Foreskin fibroblast (primary cell): Measurements from ENCODE around the gene TULP1.

DNA sequence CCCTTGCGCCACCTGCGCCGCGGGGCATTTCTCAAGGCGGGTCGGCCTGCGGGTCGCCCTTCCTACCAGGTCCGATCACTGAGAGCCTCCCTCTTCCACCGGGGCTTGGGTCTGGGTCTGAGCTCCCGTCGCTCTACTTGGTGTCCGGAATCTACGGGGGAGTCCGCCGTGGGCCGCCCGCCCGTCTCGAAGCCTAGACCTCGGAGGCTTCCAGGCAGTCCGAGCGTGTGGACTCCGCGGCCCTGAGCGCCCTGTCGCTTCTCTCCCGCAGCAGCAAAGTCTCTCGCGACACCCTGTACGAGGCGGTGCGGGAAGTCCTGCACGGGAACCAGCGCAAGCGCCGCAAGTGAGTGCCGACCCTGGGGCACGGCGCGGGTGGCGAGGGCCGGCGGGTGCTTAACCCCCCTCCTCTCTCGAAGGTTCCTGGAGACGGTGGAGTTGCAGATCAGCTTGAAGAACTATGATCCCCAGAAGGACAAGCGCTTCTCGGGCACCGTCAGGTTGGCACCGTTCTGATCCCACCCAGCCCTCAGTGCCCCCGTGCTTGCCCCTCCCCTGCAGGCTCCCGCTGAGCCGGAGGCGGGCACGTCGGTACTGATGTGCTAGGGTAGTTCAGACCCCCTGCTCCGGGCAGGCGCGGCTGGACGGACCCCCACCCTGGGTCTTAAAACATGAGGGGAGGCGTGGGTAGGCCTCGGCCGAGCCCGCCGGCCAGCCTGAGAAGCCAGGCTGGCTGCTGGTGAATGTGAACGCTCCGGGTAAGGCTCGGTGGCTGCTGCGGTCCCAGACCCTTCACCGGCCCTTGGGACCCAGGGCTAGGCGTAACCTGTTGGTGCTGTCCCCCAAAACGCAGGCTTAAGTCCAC lies 559 bp downstream of the RPL10A start:
- RRBS = under 1% methylated on average over 19 of the region's 72 CpGs

DNA sequence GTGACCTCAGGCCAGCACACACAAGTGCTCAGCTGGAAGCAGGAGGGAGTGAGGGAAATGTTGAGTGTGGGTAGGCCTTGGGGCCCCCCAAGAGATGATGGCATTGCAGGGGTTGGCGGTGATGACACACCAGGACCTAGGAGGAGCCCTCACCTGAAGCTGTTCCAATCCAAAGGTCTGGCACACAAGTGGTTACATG lies 5.1 kb downstream of the RPL10A start:
- RRBS = no CpG with 5 or more reads among the region's 1 CpG

- RRBS = 12% methylated on average over 3 of the region's 31 CpGs
Measured at GRCh38 chr6:35489944-35490914, 6.7 kb downstream of the TEAD3 start.

GRCh38 chr6:35491982-35492543 lies 4.8 kb downstream of the TEAD3 start:
- RRBS = no CpG with 5 or more reads among the region's 6 CpGs

- RRBS = 2% methylated on average over 18 of the region's 75 CpGs
Measured at GRCh38 chr6:35497704-35498768, 1.2 kb upstream of the TEAD3 start.

GRCh38 chr6:35512612-35513337 lies at the start of gene TULP1:
TSS of gene TULP1 (minus strand) at chr6:35512896.
- RRBS = no CpG with 5 or more reads among the region's 18 CpGs

GRCh38 chr6:35579777-35580453 lies 67.2 kb upstream of the TULP1 start:
- RRBS = no CpG with 5 or more reads among the region's 5 CpGs

DNA sequence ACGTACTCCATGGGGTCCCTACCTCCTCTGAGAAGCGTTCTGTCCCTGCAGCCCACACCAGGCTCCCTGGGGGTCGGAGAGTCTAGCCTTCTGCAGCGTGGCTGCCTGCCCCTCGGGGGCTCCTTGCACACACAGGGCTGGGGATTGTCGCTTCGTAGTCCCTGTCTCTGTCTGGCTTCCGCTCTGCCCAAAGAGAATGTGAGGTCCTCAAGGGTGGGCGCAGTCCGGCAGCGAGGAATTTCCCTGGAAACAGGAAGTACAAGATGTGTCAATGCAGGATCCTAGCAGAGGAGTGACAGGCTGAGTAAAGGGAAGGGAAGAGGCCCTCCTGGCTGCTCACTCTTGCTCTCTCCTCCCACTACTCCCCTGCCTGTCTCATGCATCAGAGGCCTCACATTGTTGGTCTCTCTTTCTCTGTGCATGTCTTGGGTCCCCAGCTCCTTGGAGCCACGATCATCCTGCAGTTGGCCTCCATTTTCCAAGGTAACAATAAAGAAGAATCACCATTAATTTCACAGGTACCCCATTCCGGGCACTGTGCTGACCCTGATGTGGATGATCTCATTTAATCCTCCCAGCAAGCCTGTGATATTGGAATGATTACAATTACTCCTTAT lies 16.4 kb upstream of the ARMC12 start:
- RRBS = no CpG with 5 or more reads among the region's 13 CpGs

- RRBS = 40% methylated on average over 4 of the region's 23 CpGs
Measured at GRCh38 chr6:35786594-35787127, 5.8 kb downstream of the CLPSL1 start.

DNA sequence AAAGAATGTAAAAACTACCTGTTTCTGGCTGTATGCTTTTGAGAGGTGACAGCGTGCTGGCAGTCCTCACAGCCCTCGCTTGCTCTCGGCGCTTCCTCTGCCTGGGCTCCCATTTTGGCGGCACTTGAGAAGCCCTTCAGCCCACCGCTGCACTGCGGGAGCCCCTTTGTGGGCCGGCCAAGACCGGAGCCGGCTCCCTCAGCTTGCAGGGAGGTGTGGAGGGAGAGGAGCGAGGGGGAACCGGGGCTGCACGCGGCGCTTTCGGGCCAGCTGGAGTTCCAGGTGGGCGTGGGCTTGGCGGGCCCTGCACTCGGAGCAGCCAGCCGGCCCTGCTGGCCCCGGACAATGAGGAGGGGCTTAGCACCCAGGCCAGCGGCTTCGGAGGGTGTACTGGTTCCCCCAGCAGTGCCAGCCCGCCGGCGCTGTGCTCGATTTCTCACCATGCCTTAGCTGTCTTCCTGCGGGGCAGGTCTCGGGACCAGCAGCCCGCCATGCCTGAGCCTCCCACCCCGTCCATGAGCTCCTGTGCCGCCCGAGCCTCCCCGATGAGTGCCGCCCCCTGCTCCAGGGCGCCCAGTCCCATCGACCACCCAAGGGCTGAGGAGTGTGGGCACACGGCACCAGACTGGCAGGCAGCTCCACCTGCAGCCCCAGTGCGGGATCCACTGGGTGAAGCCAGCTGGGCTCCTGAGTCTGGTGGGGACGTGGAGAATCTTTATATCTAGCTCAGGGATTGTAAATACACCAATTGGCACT lies 10.3 kb upstream of the SRPK1 start:
- RRBS = 95% methylated on average over 2 of the region's 40 CpGs

DNA sequence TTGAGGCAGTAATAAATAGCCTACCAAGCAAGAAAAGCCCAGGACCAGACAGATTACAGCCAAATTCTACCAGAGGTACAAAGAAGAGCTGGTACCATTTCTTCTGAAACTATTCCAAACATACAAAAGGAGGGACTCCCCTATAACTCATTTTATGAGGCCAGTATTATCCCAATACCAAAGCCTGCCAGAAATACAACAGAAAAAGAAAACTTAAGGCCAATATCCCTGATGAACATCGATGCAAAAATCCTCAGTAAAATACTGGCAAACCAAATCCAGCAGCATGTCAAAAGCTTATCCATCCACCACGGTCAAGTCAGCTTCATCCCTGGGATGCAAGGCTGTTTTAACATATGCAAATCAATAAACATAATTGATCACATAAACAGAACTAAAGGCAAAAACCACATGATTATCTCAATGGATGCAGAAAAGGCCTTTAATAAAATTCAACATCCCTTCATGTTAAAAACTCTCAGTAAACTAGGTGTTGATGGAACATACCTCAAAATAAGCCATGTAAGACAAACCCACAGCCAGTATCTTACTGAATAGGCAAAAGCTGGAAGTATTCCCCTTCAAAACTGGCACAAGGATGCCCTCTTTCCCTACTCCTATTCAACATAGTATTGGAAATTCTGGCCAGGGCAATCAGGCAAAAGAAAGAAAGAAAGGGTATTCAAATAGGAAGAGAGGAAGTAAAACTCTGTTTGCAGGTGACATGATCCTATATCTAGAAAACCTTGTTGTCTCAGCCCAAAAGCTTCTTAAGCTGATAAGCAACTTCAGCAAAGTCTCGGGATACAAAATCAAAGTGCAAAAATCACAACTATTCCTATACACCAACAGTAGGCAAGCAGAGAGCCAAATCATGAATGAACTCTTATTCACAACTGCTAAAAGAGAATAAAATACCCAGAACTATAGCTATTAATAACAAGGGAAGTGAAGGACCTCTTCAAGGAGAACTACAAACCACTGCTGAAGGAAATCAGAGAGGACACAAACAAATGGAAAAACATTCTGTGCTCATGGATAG lies 43.4 kb upstream of the MAPK13 start:
- RRBS = no CpG with 5 or more reads among the region's 3 CpGs

GRCh38 chr6:36107295-36107782 lies 23.0 kb upstream of the MAPK13 start:
- RRBS = no CpG with 5 or more reads among the region's 5 CpGs

- RRBS = no CpG with 5 or more reads among the region's 7 CpGs
Measured at GRCh38 chr6:36539875-36540721, 7.2 kb downstream of the STK38 start.

- RRBS = no CpG with 5 or more reads among the region's 2 CpGs
Measured at GRCh38 chr6:36611217-36611642, 17.1 kb downstream of the SRSF3 start.

GRCh38 chr6:36611643-36612131 lies 17.5 kb downstream of the SRSF3 start:
- RRBS = no CpG with 5 or more reads among the region's 5 CpGs

DNA sequence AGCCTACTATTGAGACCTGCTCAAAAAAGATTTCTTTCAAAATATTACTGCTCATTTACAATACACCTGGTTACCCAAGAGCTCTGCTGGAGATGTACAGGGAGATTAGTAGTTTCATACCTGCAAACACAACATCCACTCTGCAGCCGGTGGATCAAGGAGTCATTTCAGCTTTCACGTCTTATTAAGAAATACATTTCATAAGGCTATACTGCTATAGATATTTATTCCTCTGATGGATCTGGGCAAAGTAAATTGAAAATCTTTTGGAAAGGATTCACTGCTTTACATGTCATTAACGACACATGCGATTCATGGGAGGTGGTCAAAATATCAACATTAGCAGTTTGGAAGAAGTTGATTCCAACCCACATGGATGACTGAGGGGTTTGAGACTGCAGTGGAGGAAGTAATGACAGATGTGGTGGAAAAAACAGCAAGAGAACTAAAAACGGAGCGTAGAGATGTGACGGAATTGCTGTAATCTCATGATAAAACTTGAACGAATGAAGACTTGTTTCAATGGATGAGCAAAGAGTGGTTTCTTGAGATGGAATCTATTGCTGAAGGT lies 18.9 kb downstream of the SRSF3 start:
- RRBS = no CpG with 5 or more reads among the region's 8 CpGs

- RRBS = no CpG with 5 or more reads among the region's 14 CpGs
Measured at GRCh38 chr6:36633976-36634650, 40.0 kb downstream of the SRSF3 start.

DNA sequence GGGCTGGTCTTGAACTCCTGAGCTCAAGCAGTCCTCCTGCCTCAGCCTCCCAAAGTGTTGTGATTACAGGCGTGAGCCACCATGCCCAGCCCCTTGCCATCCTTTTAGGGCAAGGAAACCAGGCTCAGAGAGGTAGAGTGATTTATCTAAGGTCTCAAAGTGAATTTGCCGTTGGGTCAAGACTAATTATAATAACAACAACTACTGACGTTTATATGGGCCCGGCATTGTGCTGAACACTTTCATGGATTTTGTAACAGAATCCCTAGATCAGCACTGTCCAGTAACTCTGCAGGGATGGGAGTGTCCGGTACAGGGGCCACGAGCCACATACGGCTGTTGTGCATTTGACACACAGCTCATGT lies 6.5 kb downstream of the CDKN1A start:
- RRBS = 87% methylated on average over 2 of the region's 7 CpGs

GRCh38 chr6:36848488-36849696 lies 9.6 kb upstream of the CPNE5 start:
- RRBS = no CpG with 5 or more reads among the region's 29 CpGs

DNA sequence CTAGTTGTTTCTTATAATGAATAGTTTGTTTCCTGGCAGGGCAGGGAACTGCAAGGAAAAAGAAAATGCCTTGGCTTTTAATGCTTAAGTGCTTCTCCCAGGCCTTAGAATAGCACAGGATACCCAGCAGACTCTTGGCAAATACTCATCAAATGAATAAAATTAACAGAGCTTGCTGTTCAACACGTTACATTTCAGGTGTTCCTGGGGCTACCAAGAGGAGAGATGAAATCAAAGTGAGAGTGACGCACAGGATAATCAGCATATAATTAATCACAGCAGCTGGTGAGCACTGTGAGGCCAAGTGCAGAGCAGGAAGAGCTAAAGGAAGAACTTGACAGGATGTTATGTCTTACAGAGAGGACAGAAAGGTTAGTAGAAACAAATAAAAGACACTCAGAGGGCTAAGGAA lies 8.8 kb downstream of the PPIL1 start:
- RRBS = no CpG with 5 or more reads among the region's 2 CpGs